Metastatic Breast Carcinoma in the Brain (tissue), 10 donors: ENCODE results near the gene FKBP8.

- PRO-cap, 10 experiments = no peak in any of the 10 experiments
Observed at GRCh38 chr19:18264063-18265128, 9.9 kb downstream of the IQCN start.

DNA sequence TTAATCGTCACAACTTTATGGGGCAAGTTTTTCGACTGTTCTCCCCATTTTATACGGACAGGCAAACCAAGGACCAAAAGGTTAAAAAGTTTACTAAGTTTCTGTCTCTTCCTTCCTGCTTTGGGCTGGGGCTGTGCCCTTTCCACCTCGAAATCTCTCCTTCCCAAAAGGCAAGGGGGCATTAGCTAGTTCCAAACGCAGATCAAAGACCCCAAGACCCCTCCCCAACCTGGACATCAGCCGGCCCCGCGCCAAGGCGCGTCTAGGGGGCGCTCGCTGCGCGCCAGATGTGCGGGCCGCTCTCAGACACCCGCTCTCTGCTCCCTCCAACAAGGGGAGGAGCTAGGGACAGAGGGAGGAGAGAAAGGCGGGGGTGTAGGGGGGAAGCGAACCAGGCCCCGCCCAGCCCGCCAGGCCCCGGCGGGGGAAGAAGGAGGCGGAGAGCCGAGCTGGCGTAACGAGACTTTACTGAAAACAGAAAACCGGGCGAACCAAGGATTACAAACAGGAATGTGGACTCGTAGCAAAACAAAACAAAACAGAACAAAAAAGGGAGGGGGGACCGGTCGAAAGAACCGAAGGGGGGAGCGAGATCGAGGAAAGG lies 2.0 kb downstream of the JUND start:
- PRO-cap, 10 experiments = peak in 10 of 10 experiments; most common plus-strand start position 405 of the sequence (in 6); most common minus-strand start position 319 of the sequence (in 6)

GRCh38 chr19:18281978-18282625 lies 680 bp upstream of the JUND start:
- PRO-cap, 10 experiments = peak in 10 of 10 experiments; most common plus-strand start chr19:18282092 (in 8); most common minus-strand start chr19:18282126 (in 8)

- PRO-cap, 10 experiments = no peak in any of the 10 experiments
Observed at GRCh38 chr19:18317905-18318861, 4.7 kb downstream of the LSM4 start.

- PRO-cap, 10 experiments = peak in 6 of 10 experiments; most common plus-strand start chr19:18341441 (in 1); most common minus-strand start chr19:18341355 (in 5)
Observed at GRCh38 chr19:18340974-18341646, 712 bp downstream of the PGPEP1 start.

- PRO-cap, 10 experiments = no peak in any of the 10 experiments
Observed at GRCh38 chr19:18373554-18374210, 12.3 kb upstream of the GDF15 start.

- PRO-cap, 10 experiments = no peak in any of the 10 experiments
Observed at GRCh38 chr19:18442903-18443794, 5.2 kb upstream of the ISYNA1 start.

DNA sequence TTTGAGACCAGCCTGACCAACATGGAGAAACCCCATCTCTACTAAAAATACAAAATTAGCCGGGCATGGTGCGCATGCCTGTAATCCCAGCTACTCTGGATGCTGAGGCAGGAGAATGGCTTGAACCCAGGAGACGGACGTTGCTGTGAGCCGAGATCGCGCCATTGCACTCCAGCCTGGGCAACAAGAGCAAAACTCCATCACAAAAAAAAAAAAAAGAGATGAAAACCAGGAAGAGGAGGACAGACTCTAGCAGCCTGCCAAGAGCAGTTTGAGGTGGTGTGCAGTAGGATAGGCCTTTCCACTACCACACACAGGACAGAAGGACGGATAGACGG lies 17.9 kb upstream of the ISYNA1 start:
- PRO-cap, 10 experiments = no peak in any of the 10 experiments

- PRO-cap, 10 experiments = no peak in any of the 10 experiments
Observed at GRCh38 chr19:18457003-18457869, 19.3 kb upstream of the ISYNA1 start.

DNA sequence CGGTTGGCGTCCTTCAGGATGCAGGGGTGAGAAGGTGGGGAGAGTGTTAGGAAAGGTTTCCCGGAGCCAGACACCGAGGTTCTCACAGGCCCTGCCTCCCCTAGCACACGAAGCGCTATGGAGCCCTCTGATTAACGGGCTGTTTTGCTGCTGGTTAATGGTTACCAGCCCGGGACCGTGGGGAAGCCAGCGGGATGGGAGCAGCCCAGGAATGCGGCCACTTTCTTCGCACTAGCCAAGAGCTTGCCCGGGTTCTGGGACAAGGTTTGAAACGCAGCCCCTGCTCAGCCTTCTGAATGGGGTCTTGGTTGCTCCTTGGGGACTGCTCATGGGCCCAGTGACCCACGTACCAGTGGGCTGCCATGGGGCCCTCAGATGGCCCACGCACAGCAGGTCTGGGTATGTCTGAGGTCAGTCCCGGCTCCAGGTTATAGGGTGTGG lies 31.3 kb upstream of the ISYNA1 start:
- PRO-cap, 10 experiments = no peak in any of the 10 experiments

DNA sequence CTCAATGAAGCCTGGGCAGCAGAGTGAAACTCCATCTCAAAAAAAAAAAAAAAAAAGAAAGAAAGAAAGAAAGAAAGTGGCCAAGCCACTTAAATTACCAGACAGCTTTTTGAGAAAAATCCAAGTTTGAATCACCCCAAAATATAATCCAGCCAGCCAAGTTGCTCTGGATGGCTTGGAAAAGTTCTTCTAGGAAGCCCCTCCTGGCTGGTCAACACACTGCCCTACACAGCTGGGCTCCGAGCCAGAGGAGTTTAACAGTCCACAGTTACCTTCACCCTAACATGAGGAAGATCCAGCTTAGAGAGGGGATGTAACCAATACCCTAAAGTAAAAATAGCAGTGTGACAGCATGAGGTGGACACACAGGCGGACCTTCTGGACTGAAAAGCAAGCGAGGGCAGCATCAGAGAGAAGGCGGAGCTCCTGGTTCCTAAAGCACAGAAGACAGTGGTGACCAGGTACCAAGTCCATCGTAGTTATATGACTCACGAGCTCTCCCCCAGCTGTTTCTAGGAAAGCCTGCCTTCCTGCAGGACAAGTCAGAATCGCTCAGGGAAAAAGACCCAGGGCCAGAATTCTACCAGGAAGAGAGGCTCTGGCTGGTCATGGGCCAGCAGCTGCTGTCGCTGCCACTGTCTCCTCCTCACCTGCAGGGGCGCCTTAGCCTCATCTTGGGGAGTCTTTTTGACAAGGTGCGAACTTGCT lies 1.9 kb downstream of the ELL start:
- PRO-cap, 10 experiments = peak in 10 of 10 experiments; most common plus-strand start position 545 of the sequence (in 9); most common minus-strand start position 385 of the sequence (in 3)

GRCh38 chr19:18543350-18544250 lies at the start of gene FKBP8:
TSS of gene FKBP8 (minus strand) at chr19:18543573.
- PRO-cap, 10 experiments = peak in 9 of 10 experiments; most common plus-strand start chr19:18543702 (in 3); most common minus-strand start chr19:18543562 (in 4)

DNA sequence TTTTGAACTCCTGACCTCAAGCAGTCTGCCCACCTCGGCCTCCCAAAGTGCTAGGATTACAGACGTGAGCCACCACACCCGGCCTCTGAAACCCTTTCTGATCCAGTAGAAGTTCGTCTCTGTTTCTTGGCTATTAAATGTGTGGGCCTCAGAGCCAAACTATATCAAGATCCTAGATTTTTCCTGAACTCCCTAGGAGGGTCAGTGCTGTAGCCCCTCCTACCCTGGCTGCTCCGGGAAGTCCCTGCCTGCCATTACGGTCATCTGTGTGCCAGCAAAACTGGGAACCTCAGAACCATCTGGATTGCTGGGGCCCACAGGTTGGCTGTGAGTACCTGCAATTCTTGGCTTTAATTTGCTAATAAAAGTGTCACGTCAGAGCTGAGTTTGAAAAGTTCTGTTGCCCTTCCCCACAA lies 2.6 kb downstream of the KXD1 start:
- PRO-cap, 10 experiments = no peak in any of the 10 experiments

DNA sequence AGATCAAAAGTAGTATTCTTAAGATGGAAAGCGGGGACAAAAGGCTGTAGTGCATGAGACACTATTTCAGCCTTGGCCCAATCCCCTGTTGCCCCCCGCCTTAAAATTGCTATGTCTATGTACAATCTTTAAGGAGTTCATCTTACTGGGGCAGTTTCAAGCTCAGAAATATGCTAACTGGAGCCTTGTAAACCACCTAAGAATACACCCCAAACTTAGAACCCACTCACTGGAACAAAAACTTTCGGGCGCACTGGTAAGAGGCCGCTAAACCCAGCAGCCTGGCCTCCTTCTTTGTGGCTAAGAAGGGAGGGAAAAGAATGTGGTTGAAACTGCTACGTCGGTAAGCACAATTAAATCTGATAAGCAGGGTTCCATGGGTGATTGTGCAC lies 7.0 kb downstream of the UBA52 start:
- PRO-cap, 10 experiments = no peak in any of the 10 experiments

GRCh38 chr19:18594277-18594873 lies 5.8 kb downstream of the REX1BD start:
- PRO-cap, 10 experiments = peak in 2 of 10 experiments; most common plus-strand start chr19:18594465 (in 1); most common minus-strand start chr19:18594353 (in 2)

DNA sequence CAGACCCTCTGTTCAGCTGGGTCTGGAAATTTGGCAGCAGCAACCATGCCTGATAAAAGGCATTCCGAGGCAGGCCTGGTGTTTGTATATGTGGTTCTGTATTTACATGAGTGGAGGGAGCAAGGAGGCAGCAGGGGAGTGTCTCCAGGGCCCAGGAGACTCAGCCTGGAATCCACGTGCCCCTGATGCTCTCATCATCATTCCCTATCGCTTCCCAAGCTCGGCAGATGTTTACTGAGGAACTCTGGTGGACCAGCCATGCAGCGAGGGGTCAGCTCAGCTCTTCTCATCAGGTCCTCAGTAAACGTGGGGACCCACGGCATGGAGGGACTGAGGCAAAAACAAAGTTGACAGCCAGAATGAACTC lies 49.9 kb downstream of the CRTC1 start:
- PRO-cap, 10 experiments = no peak in any of the 10 experiments

GRCh38 chr19:18769284-18769644 lies 21.8 kb downstream of the COMP start:
- PRO-cap, 10 experiments = peak in 2 of 10 experiments; most common minus-strand start chr19:18769419 (in 1)

- PRO-cap, 10 experiments = no peak in any of the 10 experiments
Observed at GRCh38 chr19:18903846-18904666, 8.1 kb upstream of the CERS1 start.

GRCh38 chr19:18905519-18905909 lies 9.6 kb upstream of the CERS1 start:
- PRO-cap, 10 experiments = no peak in any of the 10 experiments

GRCh38 chr19:19065409-19065827 lies 1.6 kb downstream of the SLC25A42 start:
- PRO-cap, 10 experiments = no peak in any of the 10 experiments